AG04450 (cell line): Measurements from ENCODE around the genes FFAR2, ZBTB32, IGFLR1, WDR62 and ZNF146.

DNA sequence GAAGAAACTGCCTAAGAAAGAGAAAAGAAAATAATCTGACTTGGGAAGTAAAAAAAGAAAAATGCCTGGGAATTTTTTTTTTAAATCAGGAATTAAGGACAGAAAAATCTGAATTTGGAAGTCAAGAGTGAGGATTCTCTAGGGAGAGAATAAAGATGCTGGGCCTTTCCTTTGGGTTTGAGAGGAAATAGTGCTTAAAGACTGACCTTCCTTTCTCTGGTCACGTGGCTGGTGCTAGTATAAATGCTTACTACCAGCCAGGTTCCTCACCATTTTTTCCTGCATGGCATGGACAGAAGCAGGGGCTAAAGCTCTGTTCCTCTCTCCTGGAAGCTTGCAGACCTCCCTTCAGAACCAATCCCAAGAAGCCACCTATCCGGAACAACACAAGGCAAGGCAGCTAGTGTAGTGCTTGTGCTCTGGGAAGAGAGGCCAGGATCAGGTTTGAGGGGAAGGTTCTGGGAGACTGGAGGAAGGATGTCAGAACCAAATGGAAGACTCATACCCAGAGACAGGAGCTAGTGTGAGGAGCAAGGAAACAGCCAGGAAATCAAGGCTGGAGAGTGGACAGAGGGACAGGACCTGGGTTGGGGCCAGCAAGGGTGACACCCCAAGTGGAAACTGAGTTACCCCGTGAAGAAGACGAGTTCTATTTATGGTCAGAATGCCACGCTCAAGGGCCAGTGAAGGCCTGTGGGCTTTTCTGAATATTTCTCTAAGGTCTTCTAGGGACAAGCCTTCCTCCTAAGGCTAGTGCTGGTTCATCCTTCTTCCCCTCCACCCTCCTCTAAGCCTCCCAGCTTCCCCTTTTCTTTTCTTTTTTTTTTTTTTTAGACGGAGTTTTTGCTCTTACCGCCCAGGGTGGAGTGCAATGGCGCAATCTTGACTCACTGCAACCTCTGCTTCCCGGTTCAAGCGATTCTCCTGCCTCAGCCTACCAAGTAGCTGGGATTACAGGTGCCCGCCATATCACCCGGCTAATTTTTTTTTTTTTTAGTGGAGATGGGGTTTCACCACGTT is at the start of gene FFAR2:
FFAR2 (plus strand) TSS at position 269 of the 1,020 bp plus-strand sequence.
- CAGE, long polyA plus RNA: no peak
- RRBS: no CpG with 5 or more reads among the region's 13 CpGs

GRCh38 chr19:35534087-35534480 is 828 bp downstream of the GAPDHS start:
- CAGE, long polyA plus RNA: no peak
- RRBS: no CpG with 5 or more reads among the region's 18 CpGs

DNA sequence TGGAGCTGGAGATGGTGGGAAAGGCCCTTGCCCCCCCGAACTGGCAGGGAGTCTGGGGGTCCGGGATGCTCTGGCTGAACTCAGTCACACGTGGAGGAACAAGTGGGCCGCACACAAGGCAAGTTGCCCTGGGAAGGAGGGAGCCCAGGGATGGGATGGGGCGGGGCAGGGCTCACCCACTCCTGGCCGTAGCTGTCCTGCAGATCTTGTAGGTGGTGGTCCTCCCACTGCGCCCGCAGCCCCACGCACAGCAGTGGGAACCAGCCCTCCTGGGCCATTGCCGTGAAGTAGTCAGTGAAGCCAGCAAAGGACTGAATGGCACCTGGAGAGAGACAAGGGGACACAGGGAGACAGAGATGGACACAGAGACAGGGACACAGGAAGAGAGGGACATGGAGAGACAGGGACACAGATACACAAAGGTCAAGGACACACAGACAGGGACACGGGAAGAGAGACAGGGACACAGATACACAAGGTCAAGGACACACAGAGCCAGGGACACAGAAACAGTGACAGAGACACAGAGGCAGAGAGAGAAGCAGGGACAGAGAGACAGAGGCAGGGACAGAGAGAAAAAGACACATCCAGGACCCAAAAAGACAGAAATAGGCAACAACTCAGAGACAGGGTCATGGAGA is 7.6 kb downstream of the TMEM147 start:
- CAGE, long polyA plus RNA: no peak
- RRBS: no CpG with 5 or more reads among the region's 11 CpGs

- CAGE, long polyA plus RNA: no peak
- RRBS: no CpG with 5 or more reads among the region's 4 CpGs
Measured at GRCh38 chr19:35596543-35596931, 10.6 kb downstream of the PMIS2 start.

DNA sequence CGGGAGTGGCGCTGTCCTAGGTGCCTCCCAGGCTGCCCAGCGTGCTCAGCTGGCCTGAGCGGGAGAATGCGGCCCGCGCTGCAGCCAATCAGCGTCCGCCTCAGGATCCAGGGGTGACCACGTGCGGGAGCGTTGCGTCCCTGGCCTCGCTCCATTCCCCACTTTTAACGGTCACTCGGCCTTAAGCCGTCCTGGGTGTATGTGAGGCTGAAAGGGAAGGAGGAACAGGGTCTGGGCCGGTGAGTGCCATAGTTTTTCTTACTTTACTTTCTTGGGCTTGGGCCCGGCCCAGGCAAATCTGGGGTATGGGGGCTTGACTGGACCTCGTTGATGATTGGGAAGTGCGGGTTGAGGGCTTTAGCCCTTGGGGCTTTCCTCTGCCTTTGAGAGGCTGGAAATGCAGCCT is at the start of gene ZBTB32:
ZBTB32 (plus strand) TSS at position 174 of the 406 bp plus-strand sequence.
- CAGE, long polyA plus RNA: no peak
- RRBS: no CpG with 5 or more reads among the region's 21 CpGs

GRCh38 chr19:35716409-35717376 is 1.1 kb upstream of the KMT2B start:
- CAGE, long polyA plus RNA: no peak
- RRBS: 2% methylated on average over 36 of the region's 79 CpGs

GRCh38 chr19:35719251-35719810 is 1.5 kb downstream of the KMT2B start:
- CAGE, long polyA plus RNA: no peak
- RRBS: no CpG with 5 or more reads among the region's 26 CpGs

- CAGE, long polyA plus RNA: no peak
- RRBS: 40% methylated on average over 1 of the region's 28 CpGs
Measured at GRCh38 chr19:35728516-35729392, 11.0 kb downstream of the KMT2B start.

GRCh38 chr19:35741894-35742945 is at the start of gene IGFLR1:
IGFLR1 (minus strand) TSS chr19:35742452.
- CAGE, long polyA plus RNA: no peak
- RRBS: no CpG with 5 or more reads among the region's 19 CpGs

- CAGE, long polyA plus RNA: no peak
- RRBS: no CpG with 5 or more reads among the region's 5 CpGs
Measured at GRCh38 chr19:35898218-35898582, 4.1 kb upstream of the HCST start.

- CAGE, long polyA plus RNA: no peak
- RRBS: 75% methylated on average over 1 of the region's 13 CpGs
Measured at GRCh38 chr19:35909091-35909925, 1.2 kb upstream of the TYROBP start.

DNA sequence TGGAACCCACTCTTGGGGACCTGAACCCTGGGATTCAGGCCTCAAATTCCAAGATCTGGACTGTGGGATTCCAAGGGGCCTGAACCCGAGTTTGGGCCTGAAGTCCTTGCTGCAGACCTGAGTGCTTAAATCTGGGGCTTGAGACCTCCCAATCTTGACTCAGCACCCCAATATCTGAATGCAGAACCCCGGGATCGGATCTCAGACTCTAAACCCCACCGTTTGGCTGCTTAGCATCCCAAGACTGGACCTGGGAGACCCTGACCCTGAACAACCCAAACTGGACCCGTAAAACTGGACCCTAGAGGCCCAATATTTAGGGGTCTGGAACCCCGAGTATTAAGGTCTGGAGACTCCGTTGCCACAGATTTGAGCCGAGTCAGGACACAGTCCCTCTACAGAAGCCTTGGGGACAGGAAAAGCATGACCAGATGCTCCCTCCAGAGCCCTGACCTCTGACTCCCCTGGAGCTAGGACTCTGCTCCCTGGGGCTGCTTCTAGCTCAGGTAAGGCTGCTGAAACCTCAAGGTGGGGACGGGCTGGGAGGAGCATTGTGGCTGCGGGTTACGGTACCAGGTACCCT is 967 bp downstream of the LRFN3 start:
- CAGE, long polyA plus RNA: no peak
- RRBS: no CpG with 5 or more reads among the region's 11 CpGs

DNA sequence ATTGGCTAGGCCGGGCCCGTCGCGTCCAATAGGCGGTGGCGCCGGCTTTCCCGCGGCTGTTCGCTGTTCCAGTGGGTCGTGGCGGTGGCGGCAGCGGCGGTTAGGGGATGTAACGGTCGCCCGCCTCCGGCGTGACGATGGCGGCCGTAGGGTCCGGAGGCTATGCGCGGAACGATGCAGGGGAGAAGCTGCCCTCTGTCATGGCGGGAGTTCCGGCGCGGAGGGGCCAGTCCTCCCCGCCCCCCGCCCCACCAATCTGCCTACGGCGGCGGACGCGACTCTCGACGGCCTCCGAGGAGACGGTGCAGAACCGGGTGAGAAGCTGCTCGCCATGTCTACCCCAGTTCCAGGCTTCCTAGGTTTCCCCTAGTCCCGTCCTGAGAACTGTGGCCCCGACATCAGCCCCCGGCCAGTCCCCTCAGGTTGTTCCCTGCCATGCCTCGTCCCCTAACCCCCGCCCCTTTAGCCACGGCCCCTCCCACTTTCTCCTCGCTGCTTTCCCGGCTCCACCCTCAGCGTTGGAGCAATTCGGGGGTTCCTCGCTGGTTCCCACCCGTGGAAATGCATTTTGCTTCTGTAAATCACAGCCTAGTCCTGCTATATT is at the start of gene WDR62:
WDR62 (plus strand) TSS at position 63 of the 604 bp plus-strand sequence.
- CAGE, long polyA plus RNA: no peak
- RRBS: 1% methylated on average over 32 of the region's 56 CpGs

- CAGE, long polyA plus RNA: no peak
- RRBS: no CpG with 5 or more reads among the region's 14 CpGs
Measured at GRCh38 chr19:36115924-36116462, 725 bp downstream of the TBCB start.

DNA sequence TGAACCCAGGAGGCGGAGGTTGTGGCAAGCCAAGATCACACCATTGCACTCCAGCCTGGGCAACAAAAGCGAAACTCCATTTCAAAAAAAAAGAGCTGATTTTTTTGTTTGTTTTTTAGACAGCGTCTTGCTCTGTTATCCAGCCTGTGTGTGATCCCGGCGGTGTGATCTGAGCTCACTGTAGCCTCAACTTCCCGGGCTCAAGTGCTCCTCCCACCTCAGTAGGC is 10.6 kb upstream of the CAPNS1 start:
- CAGE, long polyA plus RNA: no peak
- RRBS: no CpG with 5 or more reads among the region's 6 CpGs

DNA sequence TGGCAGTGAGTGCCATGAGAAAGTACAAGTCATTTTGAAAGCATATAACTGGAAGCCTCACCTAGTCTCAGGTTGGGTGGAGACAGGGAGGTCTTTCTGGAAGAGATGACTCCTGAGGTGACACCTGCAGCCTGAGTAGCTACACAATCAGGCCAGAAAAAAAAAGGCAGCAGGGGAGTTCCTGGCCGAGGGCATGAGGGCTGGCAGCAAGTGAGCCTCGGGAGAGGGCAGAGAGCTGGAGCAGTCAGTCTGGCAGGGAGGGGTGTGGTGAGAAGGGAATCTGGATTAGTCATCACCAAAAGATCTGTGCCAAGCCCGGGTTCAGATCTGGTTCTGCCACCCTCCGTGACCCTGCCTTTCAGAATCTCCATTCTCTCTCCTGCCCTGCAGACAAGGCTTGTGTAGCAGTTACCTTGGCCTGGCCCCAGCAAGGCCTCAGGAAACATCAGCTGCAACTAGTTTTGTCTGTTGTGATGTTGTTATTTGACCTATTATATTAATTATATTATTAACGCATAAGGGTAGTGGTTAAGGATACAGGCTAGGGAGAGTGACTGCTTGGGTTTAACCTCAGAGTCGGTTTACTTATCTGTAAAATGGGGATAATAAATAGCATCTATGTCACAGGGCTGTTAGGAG is 2.9 kb upstream of the CAPNS1 start:
- CAGE, long polyA plus RNA: no peak
- RRBS: no CpG with 5 or more reads among the region's 6 CpGs

DNA sequence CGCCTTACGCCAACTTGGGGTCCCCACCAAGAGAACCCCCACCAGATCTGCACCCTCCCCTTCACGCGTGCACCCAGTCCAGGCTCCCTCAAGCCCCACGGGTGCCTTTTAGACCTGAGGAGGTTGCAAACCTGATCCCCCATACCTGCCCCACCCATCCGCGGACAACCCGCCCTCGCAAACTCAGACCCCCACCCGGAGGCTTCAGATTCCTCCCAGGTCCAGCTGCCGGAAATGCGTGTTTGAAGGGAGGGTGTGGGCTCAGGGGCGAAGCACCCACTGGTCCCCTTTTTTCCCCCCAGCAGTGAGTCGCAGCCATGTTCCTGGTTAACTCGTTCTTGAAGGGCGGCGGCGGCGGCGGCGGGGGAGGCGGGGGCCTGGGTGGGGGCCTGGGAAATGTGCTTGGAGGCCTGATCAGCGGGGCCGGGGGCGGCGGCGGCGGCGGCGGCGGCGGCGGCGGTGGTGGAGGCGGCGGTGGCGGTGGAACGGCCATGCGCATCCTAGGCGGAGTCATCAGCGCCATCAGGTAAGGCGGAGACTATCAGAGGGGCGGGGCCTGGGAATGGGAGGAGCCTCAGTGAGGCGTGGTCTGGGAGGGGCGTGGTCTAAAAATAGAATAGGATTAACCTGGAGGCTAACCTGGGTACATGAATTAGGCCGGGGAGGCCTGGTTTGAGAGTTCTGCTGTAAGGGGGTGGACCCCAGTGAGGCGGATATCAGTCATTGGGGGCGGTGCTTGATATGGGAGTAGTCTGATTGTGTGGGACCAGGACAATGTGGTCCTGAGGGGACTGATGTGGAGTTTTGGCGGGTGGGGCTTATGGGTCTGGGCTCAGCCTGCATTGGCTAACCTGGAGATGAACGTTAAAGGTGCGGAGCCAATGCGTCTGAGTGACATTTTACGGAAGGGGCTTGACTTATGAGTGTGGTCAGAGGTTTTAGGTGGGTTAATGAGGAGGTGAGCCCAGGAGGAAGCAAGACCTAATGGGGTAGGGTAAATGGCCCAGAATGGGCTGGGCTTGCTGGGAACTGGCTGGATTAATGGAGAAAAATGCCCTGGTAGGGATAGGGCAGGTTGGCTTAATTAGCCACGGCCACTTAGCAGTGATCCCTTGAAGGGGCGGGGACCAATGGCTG is 1.2 kb downstream of the CAPNS1 start:
- CAGE, long polyA plus RNA: start-site peak on the plus strand centred at position 371 of the sequence, 280 bp wide, 321 and 311 reads in 2 replicates
- RRBS: no CpG with 5 or more reads among the region's 55 CpGs

- CAGE, long polyA plus RNA: no peak
- RRBS: no CpG with 5 or more reads among the region's 10 CpGs
Measured at GRCh38 chr19:36169195-36169784, 17.0 kb upstream of the COX7A1 start.

DNA sequence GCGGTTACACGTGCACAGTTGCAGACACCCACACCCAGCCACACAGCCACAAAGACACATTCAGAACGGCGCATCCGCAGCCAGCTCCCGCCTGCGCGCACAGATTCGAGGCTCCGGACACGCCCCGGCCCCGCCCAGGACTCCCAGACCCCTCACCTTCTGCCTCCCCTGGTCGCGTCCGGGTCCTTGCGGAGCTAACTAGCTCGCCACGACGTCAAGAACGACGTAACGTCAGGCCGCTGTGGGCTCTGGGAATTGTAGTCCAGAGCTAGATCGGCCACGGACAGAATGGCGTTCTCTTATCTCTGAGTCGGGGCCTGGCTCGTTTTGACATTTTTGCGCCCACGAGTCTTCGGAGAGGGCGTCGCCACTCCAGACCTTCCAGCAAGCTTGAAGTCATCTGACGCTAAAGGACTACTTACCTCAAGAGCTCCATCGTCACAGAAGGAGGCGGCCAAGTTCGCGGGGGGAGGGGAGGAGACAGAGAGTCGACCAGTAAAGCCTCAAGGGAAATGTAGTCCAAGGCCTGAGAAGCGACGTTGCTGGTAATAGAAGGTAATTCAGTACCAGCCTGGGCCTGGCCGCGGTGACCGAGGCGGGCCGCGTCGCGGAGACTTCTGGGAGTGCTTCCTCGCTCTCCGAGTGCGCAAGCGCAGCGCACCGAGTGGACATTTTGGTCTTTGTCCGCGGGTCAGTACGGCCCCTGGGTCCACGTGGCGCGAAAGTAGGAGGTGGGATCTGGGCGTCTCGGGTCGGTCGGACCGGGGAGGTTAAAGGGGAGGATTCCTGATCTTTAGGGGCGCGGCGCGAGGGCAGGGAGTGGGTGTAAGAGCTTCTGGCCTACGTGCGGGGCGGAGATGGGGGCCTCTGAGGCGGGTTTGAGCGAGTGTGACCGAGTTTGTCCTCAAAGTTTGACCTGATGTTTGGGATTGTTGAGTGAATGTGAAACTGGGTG is at the start of gene ZNF146:
ZNF146 (plus strand) TSS at position 641 of the 955 bp plus-strand sequence.
- CAGE, long polyA plus RNA: start-site peak on the plus strand centred at position 683 of the sequence, 69 bp wide, 472 and 579 reads in 2 replicates
- RRBS: 2% methylated on average over 5 of the region's 77 CpGs

DNA sequence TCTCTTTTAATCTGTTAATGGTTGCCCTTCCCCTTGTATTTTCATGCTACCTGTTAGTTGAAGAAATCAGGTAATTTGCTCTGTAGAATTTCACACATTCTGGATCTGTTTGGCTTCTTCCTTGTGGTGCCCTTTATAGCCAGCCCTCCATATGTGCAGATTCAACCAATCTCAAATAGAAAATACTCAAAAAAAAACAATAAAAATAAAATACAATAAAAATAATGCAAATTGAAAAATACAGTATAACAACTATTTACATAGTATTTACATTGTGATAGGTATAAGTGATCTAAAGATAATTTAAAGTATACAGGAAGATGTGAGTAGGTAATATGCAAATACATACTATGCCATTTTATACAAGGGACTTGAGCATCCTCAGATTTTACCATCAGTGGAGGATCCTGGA is 41.8 kb downstream of the ZFP14 start:
- CAGE, long polyA plus RNA: no peak